Skin of body (tissue), 2 donors: ENCODE data around the gene MBTPS2.

- RAMPAGE, long total RNA: no peak
These were observed 26.8 kb downstream of the AP1S2 start for GRCh38 chrX:15827630-15828364.

DNA sequence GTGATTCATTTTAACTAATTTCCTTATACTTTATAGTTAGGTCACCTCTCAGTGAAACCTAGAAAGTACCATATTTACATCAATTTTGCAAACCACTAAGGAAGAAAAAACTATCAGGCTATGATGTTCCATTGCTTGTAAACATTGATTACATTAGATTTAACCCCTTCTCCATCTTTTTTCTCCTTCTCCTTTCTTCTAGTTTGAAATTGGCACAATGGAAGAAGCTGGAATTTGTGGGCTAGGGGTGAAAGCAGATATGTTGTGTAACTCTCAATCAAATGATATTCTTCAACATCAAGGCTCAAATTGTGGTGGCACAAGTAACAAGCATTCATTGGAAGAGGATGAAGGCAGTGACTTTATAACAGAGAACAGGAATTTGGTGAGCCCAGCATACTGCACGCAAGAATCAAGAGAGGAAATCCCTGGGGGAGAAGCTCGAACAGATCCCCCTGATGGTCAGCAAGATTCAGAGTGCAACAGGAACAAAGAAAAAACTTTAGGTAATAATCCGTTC lies 32.2 kb downstream of the TXLNG start:
- RAMPAGE, long total RNA: no peak

DNA sequence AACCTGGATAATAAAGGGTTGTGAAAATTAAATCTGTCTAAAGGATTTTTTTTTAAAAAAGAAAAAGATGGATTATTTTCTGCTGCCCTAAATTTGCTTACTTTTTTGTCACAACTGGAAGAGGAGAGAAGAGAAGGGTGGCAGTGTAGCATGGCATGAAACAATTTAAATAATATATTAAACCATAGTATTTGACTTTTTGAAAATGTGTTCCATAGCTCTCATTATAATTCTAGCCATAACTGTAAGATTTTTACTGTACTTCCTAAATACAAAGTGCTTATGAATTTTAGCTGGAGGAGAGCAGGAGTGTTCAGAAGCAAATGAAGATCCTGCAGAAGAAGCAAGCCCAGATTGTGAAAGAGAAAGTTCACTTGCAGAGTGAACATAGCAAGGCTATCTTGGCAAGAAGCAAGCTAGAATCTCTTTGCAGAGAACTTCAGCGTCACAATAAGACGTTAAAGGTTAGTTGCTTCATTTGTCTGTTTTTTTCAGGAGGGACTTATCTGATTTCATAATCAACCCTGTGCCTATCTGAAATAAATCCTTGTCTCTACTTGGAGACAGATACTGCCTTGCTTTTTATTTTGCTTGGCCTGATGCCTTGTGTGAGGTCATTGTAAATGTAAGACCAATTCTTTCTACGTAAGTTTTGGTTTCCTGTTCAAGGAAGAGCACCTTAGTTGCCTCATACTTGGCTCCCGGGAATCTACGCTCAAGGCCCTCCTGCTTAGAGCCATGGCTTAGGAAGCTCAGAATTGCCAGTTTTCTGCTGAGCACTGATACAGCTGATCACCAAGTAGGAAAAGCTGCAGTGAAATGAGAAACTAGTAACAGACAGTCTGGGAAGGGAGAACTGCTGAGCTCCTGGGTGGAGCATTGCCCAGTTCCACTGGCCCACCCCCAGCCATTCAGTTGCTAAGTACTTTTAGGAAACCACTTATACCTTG lies 41.8 kb downstream of the TXLNG start:
- RAMPAGE, long total RNA: no peak

GRCh38 chrX:16870982-16871901 lies 1.1 kb upstream of the RBBP7 start:
- RAMPAGE, long total RNA: no peak

DNA sequence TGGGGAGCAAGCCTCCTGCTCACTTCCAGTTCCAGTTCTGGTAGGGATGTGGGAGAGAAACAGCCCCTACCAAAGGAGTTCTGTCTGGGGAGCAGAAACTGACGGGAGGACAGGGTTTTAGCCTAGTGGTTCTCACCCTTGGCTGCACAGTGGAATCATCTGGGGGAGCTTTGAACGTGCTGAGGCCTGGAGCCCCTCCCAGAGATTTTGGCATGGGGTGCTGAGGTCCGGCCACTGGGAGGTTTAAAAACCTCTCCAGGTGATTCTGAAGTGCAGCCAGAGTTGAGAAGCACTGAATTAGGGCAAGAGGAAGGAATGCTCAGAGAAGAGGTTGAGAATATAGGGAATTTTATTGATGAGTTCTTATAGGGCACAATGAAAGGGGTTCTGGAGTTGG lies 162.6 kb downstream of the REPS2 start:
- RAMPAGE, long total RNA: no peak

DNA sequence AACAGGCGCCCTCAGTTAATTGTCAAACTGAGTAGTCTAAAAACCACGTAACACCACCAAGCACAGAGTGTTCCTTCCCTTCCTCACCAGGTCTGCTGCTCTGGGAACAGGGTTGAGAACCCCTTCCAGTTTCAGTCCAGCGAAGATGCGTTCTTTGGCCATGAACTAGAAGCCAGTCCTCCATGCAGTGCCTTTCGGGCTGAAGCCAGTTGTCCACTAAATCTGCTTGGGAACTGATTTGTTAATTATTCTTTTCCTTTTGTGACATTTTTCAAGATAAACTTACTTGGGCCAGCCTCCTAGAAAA lies 150.1 kb upstream of the SCML1 start:
- RAMPAGE, long total RNA: no peak

DNA sequence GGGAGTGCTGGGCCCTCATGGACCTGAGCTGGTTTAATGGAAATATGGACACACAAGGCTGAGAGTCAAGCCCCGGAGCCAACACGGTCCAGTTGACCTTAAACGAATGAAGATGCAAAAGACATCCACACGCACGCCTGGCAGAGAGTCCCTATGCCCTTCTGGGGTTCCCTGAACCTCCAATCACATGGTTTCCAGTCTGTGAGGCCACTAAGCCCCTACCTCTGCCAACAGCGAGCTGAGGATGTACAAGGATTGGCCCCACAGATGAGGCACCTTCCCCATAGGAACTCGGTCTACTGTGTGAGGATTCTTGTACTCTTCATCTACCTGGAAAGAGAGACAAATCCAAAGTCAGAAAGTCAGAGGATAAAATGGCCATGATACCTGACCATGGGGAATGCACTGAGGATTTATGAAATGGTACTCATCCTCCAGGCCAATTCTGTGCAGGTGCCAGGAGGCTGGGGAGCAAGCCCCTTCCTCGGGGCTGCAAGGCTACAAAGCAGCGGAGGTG lies 52.4 kb downstream of the PHKA2 start:
- RAMPAGE, long total RNA: no peak

GRCh38 chrX:19568279-19568868 lies 53.1 kb upstream of the MAP3K15 start:
- RAMPAGE, long total RNA: no peak

DNA sequence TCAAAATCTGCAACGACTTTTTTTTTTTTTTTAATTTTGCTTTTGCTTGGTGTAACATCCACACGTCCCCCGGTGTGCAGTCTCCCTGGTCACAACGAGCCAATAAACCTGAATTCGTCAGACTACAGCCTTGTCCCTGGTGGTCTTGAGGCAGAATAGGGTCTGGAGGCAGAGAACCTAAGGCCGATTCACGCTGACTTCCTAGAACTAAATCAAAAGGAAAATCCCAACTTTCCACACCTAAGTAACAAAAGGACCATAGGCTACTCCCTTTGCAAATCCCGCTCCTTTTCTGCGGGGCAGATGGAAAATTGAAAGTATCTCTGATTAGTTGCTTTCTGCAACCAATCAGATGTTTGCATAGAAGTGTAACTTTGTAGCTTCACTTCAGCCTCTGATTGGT lies 125.2 kb upstream of the MAP3K15 start:
- RAMPAGE, long total RNA: no peak

GRCh38 chrX:20252076-20252972 lies 14.4 kb downstream of the RPS6KA3 start:
- RAMPAGE, long total RNA: no peak

DNA sequence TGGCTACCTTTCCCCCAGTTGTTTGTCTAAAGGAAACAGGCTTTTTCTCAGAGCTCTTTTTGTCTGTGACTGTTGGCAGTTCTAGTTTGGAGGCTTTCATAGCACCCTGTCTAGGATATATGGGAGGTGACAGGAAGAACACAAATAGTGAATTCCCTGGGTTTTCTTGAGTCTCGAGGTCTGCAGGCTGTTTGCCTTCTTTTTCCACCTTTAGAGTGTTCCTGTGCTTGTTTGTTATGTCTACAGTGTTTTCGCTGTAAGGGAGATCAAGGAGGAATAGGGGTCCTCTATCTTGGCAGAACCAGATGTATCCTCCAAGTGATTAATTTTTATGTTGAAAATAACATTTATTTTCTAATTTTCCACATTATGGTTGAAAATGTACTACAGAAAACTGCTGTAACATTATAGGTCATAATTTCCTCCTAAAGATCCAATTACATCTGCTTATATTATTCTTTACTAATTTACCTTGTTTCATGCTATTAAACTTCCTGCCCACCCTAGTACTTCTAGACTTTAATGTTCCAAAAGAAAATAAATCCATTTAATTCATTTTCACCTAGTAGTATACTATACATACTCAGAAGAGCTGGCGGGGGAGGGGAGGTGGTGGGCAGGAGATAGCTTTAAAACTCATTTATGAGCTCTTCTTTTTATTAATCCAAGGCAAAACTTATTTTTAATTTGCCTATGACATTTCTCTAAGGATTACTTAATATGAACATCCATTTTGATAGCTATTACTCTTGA lies 13.2 kb downstream of the RPS6KA3 start:
- RAMPAGE, long total RNA: no peak

- RAMPAGE, long total RNA: no peak
These were observed 746 bp downstream of the RPS6KA3 start for GRCh38 chrX:20265956-20266369.

- RAMPAGE, long total RNA: no peak
These were observed 62.8 kb downstream of the CNKSR2 start for GRCh38 chrX:21437003-21437410.

GRCh38 chrX:21742121-21742494 lies 15.8 kb downstream of the SMPX start:
- RAMPAGE, long total RNA: no peak

- RAMPAGE, long total RNA: no peak
These were observed at the start of gene MBTPS2 for GRCh38 chrX:21839245-21840355. TSS of gene MBTPS2 (plus strand) at chrX:21839617.

- RAMPAGE, long total RNA: no peak
These were observed 741 bp downstream of the SMS start for GRCh38 chrX:21941246-21941653.

- RAMPAGE, long total RNA: no peak
These were observed 37.6 kb upstream of the PHEX start for GRCh38 chrX:21994303-21995089.

- RAMPAGE, long total RNA: no peak
These were observed 115.1 kb downstream of the PHEX start for GRCh38 chrX:22147285-22147598.

- RAMPAGE, long total RNA: no peak
These were observed 14.8 kb downstream of the PRDX4 start for GRCh38 chrX:23682036-23682619.

DNA sequence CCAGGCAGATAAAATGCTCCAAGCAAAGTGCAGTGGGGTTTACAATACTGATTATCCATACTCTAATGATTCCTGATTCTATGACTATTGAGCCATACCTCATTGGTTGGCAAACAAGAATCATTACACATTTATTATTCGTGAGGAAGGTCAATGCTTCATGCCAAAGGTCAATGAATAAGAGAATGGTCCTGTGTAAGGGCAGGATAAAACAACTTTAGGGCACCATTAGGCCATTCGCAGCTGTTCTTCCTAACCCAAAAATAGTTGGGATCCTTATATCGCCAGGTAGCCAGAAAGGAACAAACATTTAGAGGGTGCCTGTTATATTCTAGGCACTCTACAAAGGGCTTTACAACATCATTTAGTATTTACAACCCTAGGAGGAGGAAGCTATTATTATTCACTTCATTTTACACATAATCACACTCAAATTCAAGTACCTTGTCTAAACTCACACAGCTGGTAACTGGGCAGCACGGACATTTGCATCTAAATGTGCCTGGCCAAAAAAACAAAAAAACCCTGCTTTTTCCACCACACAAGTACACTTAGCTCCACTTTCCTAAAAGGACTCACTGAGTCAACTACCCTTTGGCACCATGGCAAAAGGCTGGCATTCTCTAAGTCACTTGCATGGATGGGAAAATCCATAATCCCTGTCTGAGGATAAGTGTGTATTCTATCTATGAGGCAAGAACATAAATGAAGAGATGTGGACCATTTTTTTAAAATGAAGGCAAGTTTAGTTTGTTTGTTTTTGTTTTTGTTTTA lies 18.4 kb upstream of the SAT1 start:
- RAMPAGE, long total RNA: no peak